Frontal cortex (tissue), 2 donors: ENCODE measurements around the genes DMWD, HIF3A, PNMA8C and AP2S1.

GRCh38 chr19:45670462-45671474 lies 2.7 kb downstream of the GIPR start:
- RAMPAGE, long total RNA = no peak

DNA sequence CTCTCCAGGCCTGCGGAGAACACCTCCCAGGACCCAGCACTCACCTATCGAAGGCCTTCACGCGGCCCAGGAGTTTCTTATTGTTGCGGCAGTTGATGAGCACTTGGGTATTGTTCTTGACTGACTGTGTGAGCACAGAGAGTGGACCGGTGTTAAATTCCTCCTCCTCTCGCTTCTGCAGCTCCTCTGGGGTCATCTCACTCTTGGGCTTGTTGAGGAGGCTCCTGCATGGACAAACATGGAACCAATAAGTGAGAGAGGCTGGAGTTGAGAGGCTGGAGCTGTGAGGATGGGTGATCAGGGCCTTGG lies 3.5 kb downstream of the SNRPD2 start:
- RAMPAGE, long total RNA = no peak

DNA sequence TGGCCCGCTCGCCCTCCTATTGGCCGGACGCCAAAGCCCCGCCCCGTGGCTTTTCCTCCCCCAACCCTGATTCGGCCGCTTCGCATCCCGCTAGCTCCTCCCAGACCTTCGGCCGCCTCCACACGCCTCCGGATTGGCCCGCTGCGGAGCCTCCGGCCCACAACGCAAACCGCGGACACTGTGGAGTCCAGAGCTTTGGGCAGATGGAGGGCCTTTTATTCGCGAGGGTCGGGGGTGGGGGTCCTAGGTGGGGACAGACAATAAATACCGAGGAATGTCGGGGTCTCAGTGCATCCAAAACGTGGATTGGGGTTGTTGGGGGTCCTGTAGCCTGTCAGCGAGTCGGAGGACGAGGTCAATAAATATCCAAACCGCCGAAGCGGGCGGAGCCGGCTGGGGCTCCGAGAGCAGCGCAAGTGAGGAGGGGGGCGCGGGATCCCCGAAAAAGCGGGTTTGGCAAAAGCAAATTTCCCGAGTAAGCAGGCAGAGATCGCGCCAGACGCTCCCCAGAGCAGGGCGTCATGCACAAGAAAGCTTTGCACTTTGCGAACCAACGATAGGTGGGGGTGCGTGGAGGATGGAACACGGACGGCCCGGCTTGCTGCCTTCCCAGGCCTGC lies 580 bp upstream of the SIX5 start:
- RAMPAGE, long total RNA = no peak

DNA sequence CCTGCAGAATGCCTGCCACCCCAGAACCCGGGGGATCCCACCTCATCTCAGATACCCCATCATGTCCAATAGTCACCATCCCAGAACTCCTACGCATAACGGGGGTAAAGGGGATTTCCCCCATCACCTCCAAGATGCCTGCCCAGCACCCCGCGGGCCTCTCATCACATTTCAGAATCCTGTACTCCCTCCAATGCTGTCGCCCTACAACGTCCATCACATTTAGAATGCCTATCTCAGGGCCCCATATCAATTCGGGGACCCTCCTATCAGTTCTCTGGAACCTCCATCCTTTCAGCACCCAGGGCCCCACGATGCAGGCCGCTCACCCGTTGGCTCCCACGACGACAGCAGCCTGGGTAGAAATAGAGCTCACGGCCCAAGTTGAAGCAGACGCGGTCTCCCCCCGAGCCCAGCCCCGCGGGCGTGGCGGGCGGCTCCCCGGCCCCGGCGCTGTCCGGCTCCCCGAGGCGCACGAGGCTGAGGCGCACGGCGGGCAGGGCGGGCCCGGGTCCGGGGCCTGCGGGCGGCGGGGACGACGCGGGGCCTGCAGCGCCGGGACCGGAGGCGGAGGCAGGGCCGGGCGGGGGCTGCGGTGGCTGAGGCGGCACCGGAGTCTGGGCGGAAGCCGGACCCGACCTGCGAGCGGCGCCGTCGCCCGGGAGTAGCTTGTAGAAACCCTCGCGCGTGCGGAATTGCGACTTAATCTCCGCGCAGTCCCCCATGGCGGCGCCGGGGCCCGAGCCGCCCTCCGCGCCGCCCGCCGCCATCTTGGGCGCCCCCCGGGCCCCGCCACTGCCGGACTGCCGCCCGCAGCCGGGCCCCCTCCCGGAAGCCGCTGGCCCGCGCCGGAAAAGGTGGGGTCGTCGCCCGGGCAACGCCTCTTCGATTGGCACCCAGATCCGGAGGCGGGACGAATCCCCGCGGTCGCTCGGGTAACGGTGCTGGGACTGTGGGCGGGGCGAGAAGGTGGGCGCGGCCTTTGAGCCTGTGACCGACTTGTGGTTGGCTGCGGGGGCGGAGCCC lies at the start of gene DMWD:
TSS of gene DMWD (minus strand) at position 859 of the 1,026 bp plus-strand sequence.
- RAMPAGE, long total RNA = no peak

DNA sequence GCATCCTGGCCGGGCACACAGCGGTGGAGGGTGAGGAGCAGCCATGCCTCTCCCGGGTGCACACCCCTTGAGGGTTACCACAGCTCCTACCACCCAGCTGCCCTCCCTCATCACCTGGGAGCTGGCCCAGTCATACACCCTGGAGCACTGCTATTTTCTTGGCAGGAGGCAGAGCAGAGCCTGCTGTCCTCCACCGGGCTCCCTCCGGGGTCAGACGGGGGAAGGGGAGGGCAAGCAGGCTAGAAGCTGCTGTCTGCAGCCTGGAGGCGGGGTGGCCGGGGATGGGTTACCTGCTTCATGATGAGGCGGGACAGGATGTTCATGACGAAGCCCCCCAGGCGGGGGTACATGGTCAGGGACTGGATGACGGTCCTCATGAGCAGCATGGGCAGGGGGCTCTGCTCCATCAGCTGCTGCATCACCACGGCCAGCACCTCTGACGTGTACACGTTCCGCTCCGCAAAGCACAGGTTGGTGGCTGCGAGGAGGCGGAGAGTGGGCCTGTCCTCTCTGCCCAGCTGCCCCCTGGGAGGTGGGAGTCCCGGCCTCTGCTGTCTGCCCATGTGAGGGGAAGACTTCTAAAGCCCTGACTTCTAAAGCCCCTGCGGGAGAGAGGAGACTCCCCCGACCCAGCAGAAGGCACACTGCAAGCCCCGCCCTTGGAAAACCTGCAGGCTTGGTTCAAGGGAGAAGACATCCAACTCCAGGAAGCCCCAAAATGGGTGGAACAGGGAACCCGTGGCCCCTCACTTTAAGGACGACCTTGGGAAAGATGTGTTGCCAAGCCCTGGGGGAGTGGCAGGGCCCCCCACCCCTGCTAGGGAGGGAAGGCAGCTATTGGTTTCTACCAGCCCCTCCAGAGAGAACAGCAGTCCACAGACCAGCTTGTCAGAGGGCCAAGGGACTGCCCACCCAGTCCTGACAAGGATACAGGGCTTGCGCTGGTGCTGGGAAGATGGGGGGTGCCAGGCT lies 2.8 kb upstream of the RSPH6A start:
- RAMPAGE, long total RNA = no peak

GRCh38 chr19:45881743-45882487 lies 4.0 kb downstream of the IRF2BP1 start:
- RAMPAGE, long total RNA = no peak

DNA sequence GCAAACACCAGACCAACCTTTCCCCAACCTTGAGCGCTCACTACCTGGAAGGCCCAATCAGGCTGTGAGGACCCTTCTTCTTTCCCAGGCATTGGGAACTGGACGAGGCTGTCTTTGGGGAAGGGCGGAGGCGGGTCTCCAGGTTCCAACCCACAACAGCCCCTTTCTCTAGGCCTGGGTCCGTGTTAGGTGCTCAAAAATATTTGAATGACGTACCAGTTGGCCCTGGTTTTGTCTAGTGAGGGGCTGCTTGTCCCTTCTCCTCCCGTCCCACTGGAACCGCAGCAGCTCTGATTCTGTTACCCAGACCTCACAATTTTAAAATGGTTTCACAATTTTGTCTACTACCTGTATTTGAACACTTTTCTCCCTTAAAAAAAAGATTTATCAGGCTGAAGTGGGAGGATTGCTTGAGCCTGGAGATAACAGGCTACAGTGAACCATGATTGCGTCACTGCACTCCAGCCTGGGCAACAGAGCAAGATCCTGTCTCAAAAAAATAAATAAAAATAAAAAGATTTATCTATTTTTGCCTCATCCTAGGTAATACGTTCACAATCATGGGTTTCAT lies 1.2 kb upstream of the IRF2BP1 start:
- RAMPAGE, long total RNA = no peak

GRCh38 chr19:46068316-46069174 lies 27.7 kb upstream of the IGFL4 start:
- RAMPAGE, long total RNA = no peak

GRCh38 chr19:46131943-46132335 lies 7.5 kb upstream of the IGFL3 start:
- RAMPAGE, long total RNA = no peak

- RAMPAGE, long total RNA = no peak
Measured at GRCh38 chr19:46296502-46297622, at the start of gene HIF3A. TSS of gene HIF3A (plus strand) at chr19:46297042.

DNA sequence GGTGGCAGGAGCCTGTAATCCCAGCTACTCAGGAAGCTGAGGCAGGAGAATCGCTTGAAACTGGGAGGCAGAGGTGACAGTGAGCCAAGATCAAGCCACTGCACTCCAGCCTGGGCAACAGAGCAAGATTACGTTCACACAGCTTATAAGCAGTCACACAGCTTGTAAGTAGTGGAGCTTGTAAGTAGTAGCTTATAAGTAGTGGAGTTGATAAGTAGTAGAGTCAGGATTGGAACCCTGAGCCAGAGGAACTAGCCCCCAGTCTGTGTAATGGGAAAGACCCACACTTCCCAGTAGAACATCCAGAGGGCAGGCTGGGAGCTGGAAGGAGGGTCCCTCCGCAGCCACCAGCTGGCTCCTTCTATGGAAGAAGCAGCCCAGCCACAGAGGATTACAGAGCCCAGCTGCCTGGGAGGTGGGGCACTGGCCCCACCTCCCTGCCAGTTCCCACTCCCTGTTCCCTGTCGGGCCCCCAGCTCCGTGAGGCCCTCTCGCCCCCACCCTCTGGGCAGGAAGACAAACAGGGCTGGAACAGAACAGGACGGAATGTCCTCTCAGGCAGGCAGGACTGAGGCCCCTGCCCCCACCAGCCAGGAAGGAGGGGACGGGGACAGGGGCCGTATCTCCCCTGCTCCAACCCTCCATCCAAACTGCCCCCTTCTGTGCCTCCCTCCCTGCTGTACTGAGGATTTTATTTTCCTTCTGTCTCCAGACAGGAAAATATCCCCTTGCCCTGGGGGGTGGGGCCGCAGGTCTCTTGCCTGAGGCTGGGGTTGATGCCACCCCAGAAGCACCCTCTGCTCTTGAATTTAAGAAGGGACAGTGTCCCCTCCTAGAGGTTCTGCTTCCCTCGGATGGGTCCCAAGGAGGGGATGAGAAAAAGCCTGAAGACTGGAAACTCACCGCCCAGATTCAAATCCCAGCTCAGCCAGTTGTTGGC lies 4.0 kb downstream of the HIF3A start:
- RAMPAGE, long total RNA = no peak

DNA sequence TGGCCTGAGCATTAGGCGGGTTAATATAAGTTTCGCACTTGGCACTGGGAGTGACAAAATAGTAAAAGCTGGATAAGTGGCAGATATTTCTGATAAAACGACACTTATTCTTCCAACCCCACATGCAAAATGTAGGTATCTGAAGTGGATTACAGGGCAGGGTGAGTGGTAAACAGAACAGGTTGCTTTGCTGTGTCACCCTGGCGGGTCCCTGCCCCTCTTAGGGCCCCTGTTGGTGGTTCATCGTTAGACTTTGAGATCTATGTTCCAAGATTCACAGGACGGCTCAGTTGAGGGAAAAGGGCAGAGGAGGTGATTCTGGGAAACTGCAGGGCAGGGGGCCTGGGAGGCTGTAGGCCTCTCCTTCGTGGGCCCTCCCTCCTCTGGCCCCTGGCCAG lies 6.3 kb downstream of the HIF3A start:
- RAMPAGE, long total RNA = no peak

GRCh38 chr19:46303529-46304679 lies 7.1 kb downstream of the HIF3A start:
- RAMPAGE, long total RNA = no peak

GRCh38 chr19:46408718-46409123 lies 4.6 kb downstream of the CCDC8 start:
- RAMPAGE, long total RNA = no peak

DNA sequence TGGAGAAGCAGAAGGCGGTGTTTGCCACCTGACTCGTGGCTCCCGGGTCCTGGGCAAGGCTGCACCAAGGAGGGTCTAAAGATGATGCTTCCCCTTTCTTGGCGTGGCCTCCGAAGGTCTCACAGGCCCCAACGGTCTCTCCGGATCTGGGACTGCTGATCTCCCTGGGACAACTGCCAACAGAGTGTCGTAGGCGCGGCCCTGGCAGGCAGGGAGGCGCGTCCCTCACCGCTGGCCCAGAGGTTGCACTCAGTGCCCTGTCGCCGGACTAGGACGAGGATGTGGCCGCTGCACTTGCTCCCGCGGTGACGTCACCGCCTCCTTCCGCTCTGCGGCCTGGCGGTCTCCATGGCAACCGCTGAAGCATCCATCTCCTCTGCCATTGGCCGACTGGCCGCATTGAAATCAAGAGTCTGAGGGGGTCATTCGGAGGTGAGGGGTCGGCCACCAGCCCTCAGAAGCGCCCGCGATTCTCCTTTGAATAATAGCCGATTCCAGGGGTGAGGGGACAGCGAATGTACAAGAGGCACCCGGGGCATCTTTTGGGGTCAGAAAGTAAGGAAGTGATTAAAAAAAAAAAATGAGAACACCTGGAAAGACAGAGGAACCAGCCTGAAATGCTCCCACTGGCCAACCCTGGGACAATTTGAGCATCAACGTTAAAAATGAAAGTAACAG lies at the start of gene PNMA8C:
TSS of gene PNMA8C (minus strand) at position 313 of the 678 bp plus-strand sequence.
- RAMPAGE, long total RNA = no peak

- RAMPAGE, long total RNA = no peak
Measured at GRCh38 chr19:46644756-46645097, 8.7 kb upstream of the GNG8 start.

GRCh38 chr19:46649231-46650009 lies 11.6 kb downstream of the DACT3 start:
- RAMPAGE, long total RNA = no peak

GRCh38 chr19:46704481-46705055 lies 12.3 kb downstream of the PRKD2 start:
- RAMPAGE, long total RNA = no peak

DNA sequence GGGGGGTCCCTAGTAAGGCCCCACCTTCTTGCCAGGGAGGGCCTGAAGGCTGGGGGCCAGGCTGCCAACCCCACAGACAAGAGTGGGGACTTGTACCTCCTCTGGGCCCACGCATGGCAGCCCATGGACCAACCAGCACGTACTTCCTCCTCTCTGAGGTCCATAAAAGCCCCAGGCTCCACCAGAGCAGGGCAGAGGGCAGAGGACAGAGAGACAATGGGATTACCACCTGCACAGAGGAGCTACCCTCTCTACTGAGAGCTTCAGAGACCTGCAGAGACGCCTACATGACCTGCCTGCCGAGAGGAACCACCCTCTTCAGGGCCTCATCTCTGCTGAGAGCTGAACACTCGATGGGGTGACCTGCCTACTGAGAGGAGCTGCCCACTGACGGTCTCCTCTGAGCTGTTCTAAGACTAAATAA lies 28.6 kb downstream of the AP2S1 start:
- RAMPAGE, long total RNA = no peak

DNA sequence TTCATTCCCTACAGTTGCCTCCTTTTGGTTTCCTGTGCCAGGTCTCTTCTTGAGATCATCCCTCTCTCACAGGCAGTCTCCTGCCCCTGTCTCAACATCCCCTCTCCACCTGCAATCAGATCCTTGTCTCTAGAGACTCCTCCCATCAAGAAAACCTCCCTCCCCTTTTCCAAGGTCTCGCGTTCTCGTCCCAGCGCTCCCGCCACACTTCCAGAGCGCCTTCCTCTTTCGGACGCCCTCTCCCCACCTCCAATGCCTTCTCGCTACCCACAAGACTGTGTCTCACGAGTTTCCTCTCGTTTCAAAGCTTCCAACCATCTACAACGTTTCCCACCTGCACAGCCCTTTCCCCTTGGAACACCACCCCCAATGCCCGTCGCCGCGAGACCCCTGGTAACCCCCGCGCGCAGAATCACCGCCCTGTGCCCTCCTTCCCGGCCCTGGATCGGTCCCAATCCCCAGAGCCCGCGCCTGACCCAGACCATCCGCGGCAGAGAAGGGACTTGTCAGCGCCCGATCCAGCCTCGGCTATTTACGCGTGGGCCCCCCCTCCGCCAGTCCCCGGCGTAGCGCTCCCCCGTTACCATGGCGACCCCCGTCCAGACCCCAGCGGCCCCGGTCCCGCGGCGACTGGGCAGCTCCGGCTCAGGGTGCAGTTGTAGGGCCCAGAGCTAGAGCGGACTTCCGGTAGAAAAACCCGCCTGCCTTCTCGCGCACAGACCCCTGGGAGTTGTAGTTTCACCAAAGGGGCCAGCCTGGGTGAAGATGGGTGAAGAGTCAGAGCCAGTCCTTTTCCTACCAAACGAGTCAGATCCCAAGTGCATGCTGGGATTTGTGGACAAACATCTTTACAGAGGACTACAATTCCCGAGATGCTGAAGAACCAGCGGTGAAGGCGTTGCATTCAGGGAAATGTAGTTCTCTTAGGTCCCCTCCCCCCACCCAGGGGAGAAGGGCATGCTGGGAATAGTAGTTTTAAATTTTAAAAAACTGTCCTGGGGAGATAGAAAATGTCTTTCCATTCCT lies at the start of gene AP2S1:
TSS of gene AP2S1 (minus strand) at position 667 of the 1,026 bp plus-strand sequence.
- RAMPAGE, long total RNA = start-site peak on the minus strand centred at position 674 of the sequence, 87 bp wide, 1,943 and 407 reads in 2 replicates